Hair follicular keratinocyte (primary cell): Measurements from ENCODE around the genes TMEM54, C1orf94 and GJB3.

DNA sequence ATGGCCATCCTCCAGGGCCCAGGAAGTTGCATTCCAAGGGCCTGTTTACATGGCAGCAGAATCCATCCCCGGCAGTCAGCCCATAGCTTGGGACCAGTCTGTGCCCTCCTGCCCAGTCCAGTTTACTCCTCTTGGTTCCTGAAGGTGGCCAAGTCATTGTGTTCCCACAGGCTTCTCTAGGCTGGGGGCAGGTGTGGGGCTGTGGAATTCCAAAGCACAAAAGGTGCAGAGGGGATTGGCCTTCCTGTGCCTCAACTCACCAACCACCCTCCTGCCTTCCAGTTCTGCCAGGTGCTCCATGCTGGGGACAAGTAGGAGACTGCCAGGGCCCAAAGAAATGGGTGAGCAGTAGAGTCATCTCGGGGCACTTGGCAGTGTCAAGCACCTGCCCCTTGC, 31.7 kb downstream of the KIAA1522 start:
- RAMPAGE, long total RNA, result no peak

GRCh38 chr1:32895101-32895859, 5.9 kb downstream of the TMEM54 start:
- RAMPAGE, long total RNA, result no peak

- RAMPAGE, long total RNA, result no peak
Measured at GRCh38 chr1:32900908-32901905, at the start of gene TMEM54. TMEM54 (minus strand) TSS chr1:32901389.

DNA sequence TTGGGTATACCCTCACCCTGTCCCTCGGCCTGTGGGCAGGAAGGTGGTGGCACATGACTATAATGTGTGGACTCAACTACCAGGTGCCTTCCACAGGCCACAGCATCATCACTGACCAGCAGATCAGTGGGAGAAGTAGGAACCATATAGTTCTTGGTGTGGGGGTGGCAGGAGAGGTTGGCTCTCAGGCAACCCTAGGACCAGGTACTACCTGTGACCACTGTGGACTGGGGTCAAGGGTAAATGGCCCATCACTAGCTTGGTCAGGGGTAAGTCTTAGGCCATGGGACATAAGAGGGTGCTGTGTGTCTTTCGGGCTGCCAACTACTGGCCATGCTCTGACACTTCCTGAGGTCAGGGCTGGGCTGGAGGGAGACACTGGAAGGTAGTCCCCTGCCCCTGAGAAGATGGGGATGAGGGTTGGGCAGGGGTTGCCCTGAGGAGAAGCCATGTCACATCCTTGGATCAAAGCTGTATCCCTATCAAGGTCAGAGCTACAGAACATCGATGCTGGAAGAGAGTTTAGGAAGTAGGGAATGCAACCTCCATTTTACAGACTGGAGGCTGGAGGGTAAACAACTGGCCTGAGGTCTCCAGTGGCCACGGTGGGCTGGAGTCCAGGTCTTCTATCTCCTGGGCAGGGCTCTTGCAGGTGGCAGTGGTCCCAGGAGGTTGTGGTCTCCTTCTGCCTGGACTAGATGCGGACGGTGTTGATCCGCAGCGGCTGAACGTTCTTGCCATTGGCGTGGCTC, 35.2 kb downstream of the TRIM62 start:
- RAMPAGE, long total RNA, result no peak

DNA sequence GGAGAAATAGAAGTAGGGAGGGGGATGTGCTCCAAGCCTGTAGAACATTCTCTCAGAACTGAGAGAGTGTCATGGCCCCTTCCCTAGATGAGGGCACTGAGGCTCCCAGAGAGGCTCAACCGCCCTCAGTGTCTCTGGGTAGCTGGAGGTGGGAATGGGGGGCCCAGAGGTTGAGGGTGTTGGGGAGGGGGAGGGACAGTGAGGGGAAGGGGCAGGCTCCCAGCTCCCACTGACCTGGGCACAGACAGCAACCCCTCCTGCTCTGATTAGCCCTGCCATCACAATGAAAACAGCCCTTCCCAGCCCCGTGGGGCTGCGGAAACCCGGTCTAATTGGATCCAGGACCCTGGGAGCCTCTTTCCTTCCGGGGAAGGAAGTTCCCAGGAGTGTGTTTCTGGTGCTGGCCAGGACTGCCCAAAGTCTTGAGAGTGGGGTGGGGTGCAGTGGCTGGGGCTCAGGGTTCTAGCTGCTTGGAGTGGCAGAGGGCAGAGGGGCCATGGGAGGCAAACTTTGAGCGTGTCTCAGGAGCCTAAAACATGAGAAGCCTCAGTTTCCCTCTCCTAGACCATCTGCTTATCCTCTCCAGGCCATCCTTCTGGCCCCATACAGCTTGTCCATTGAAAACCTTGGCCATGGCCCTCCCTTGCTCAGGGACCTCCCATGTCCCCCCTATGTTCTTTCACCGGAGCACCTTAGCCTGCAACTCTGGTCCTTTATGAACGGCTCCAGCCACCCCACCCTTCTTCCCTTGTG, 9.0 kb downstream of the ZNF362 start:
- RAMPAGE, long total RNA, result no peak

GRCh38 chr1:33294795-33295686, 25.9 kb downstream of the A3GALT2 start:
- RAMPAGE, long total RNA, result no peak

DNA sequence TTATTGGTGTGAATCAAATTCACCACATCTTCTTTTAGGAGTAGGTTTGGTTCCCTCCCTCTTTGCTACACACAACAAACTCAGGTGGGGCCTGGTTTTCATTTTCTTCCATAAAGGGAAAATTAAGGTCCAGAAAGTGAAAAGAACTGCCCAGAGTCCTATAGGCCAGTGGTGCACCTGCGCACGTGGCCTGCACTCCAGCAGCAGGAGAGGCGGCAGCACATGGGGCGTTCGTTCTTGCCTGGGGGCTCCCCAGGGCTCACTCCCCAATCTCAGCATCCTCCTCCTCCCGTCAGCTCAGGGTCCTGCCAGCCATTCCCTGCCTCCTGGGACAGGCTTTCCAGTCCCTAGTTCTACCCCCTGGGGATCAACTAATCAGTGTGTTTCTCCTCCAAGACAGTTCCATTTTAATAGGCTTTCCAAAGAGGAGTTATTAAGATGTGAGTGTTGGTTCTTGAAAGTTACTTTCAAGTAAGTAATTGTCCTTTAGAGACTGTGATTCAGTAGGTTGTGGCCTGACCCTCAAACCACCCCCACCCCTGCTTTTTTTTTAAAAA, 1.2 kb upstream of the A3GALT2 start:
- RAMPAGE, long total RNA, result no peak

DNA sequence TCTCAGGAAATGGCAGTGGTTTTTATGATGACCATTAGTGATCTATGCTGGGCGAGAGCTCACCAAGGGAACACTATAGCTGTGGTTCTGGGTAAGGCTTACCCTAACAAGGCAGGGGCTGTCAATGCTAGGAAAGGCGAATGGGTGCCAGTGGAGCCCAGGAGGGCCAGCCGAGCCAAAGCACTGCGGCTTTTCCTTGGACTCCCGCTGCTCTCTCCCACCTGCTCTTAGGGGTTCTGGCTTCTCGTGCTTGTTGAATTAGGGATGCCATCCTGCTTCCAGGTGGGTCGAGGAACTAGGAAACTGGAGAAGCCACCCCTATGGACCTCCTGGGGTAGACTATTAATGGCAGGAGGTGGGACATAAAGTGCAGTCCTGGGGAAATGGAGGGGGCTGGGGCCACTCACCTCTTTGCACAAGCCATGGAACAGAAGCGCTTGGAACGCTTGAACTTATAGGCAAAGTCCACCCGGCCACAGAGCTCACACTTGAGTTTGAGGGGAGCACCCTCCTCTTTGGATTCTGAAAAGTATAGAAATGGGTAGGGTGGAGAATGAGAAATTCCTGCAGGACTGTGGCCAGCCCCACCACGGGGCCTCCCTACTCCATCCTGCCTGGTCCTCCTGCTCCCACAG, 10.2 kb upstream of the A3GALT2 start:
- RAMPAGE, long total RNA, result no peak

- RAMPAGE, long total RNA, result no peak
Measured at GRCh38 chr1:33349960-33350644, 29.2 kb upstream of the A3GALT2 start.

GRCh38 chr1:33431163-33431377, 175 bp upstream of the PHC2 start:
- RAMPAGE, long total RNA, result no peak

DNA sequence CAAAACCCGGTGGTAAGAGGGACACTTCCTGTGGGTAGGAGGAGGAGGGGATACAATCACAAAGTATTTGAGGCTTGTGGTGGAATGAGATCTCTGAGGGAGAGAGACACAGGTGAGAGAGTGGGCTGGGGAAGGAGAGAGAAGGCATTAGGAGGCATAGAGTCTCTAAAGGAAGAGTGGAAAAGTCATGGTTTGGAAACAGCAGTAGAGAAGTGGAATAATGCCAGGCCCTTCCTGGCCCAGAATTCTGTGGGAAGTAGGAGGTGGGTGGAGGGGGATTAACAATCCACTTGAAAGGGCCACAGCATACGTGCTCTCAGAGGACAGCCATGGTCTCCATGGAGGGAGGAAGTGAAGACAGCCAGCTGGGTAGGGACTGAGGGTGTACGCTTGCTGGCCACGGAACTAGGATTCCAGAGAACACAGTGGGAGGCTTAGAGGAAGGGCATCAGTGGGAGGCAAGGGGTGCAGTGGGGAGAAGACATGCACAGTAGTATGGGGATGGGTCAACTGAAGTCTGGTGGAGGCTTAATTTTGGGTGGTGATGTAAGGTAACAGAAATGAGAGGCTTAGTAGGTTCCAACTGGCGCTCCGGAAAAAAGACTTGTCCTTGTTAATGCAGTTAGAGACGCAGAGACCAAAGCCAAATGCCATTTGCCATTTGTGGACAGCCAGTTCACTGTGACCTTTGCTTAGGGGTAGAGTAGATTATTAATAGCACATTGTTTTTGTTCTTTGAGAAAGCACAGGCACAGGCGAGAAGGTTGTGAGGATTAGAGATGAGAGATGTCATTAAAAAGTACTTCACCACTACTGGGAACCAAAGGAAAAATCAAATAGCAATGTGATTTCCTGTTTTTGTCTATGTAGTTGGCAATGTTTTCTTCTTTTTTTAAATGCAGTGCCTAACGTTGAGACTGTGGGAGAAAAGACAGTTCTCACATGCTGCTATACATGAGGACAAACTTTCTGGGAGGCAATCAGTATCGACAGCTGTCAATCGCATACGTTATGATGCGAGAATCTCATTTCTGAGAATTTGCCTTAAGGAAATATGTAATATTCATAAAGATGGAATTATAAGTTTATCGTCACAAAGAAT, 103.0 kb downstream of the ZSCAN20 start:
- RAMPAGE, long total RNA, result no peak

- RAMPAGE, long total RNA, result no peak
Measured at GRCh38 chr1:34176554-34177083, at the start of gene C1orf94. C1orf94 (plus strand) TSS chr1:34176907.

- RAMPAGE, long total RNA, result no peak
Measured at GRCh38 chr1:34647706-34647955, 107.2 kb upstream of the GJB5 start.

- RAMPAGE, long total RNA, result no peak
Measured at GRCh38 chr1:34781030-34781994, at the start of gene GJB3. GJB3 (plus strand) TSS chr1:34781214.

- RAMPAGE, long total RNA, result no peak
Measured at GRCh38 chr1:34984080-34984352, 1.1 kb downstream of the TMEM35B start.

- RAMPAGE, long total RNA, result no peak
Measured at GRCh38 chr1:35350719-35351342, 82.3 kb downstream of the ZMYM4 start.

- RAMPAGE, long total RNA, result no peak
Measured at GRCh38 chr1:35357318-35357896, 88.9 kb downstream of the ZMYM4 start.

DNA sequence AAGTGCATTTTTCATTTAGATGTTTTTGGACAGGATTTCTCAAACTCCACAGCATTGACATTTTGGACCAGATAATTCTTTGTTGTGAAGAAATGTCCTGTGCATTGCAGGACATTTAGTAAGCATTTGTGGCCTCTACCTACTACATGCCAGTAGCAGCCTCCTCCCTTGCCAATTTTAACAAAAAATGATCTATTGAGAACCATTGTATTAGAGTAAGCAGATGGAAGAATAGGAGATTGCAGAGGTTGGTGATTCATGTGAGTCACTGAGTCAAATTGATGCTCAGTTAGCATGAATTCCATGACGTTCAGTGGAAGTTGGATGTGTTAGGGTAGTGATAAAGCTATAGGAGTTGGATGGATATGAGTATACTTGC, 94.8 kb downstream of the ZMYM4 start:
- RAMPAGE, long total RNA, result no peak

DNA sequence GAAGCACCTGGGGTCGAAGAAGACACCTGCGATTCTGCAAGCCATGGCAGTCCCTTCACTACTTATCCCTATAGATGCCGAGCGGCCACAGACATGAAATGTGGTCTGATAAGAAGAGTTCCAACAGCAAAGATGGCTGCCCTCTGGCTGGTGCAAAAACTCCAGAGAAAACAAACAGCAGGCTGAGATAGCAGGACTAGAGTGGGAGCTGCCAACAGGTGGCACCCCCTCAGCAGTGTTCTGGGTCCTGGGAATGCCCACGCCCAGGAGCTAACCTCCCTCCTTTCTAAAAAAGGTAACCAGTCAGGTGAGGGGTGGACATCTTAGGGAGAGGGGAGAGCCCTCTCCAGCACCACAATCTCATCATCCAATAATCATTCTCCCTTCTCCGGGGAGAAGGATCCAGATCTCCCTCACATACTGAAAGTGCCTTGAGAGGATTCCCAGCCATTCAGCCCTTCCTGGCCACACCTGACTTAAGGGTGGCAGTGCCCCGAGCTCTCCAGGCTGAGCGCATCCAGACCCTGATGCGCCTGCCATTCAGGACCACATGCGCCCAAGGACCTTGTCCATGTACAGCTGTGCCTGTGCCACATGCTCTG, 121.4 kb downstream of the KIAA0319L start:
- RAMPAGE, long total RNA, result no peak

GRCh38 chr1:35538796-35539406, 18.3 kb downstream of the KIAA0319L start:
- RAMPAGE, long total RNA, result no peak